LHCN-M2 (cell line): ENCODE measurements around the gene ZNF385B.

GRCh38 chr2:177235789-177236737 lies 23.5 kb downstream of the HNRNPA3 start:
- RAMPAGE, long total RNA: no peak

GRCh38 chr2:177731234-177731676 lies 112.7 kb upstream of the TTC30A start:
- RAMPAGE, long total RNA: no peak

DNA sequence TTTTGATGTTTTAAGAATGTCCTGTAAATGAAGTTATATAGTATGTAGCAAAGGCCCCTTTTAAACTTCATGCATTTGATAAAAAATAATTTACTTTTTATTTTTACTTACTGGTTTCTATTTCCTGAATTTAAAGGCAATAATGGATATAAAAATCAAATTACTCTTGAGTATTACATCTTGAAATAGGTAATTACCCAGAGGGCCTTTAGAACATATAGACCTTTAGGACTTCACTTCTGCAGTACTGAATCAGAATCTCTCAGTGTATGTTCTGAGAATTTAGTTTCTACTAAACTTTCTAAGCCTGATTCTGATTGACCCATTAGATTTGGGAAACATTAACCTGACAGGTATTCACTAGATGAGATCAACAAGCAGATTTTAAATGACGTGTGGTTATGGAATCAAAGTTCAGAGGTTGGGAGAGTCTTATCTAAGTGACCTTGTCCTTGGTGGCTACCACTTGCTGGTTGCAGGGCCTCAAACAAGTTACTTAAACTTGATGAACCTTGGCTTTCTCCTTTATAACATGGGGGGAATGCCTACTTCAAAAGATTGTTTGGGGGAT lies 198.8 kb downstream of the PDE11A start:
- RAMPAGE, long total RNA: no peak

- RAMPAGE, long total RNA: no peak
These were observed 3.0 kb upstream of the OSBPL6 start for GRCh38 chr2:178191251-178191767.

DNA sequence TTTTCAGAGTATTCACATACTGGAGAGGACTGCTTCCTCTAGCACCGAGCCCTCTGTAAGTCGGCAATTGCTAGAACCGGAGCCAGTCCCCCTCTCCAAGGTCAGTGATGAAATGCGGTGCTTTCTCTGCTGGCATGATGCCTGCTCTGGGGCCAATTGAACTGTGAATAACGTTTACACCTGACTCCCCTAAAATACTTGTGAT lies 126.9 kb downstream of the PRKRA start:
- RAMPAGE, long total RNA: no peak

DNA sequence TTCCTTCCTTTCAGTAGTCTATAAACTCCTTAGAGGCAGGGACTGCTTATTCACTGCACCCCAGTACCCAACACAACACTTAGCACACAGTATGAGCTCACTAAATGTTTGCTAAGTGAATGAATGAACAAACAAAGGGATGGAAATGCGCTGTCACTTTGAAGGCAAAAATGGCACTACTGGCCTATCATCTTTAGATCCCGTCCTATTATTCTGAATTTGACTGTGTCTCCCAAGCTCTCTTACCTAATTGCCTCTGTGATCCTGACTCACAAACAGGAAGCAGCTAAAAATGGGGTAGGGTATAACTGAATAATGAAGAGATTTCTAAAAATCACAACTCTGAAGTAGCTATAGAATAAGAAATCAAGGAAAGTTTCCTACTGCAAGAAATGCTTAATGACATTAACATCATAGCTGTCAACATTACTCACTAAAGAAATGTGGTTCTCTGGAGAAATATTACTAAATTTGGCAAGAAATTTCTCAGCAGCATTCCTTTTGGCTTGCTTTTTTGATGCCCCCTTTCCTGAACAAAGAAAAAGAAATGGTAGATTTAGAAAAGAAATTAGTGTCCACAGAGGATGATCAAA lies 9.7 kb downstream of the PRKRA start:
- RAMPAGE, long total RNA: no peak

- RAMPAGE, long total RNA: no peak
These were observed 685 bp downstream of the PLEKHA3 start for GRCh38 chr2:178480946-178481337.

DNA sequence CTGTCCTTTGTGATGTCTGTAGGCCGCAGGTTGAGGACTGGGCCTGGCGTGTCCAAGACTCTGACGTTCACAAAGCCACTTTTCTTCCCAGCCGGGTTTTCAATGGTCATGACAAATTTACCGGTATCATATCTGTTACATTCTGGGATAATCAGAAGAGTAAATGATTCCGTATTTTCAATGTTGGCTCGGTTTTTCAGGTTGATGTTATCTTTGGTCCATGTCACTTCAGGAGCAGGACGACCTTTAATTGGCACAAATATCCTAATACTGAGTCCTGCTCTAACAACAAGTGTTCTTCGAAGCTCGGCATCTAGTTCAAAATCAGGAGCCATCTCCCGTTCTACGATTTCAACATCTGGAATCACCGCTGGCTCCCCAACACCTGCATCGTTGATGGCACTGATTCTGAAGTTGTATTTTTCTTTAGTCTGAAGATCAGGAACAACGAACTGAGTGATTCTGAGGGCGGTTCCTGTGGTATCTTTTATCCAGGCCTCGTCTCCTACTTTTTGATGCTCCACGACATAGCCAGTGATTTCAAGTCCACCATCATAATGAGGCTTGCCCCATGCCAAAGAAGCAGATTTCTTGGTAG lies 95.6 kb downstream of the PLEKHA3 start:
- RAMPAGE, long total RNA: no peak

DNA sequence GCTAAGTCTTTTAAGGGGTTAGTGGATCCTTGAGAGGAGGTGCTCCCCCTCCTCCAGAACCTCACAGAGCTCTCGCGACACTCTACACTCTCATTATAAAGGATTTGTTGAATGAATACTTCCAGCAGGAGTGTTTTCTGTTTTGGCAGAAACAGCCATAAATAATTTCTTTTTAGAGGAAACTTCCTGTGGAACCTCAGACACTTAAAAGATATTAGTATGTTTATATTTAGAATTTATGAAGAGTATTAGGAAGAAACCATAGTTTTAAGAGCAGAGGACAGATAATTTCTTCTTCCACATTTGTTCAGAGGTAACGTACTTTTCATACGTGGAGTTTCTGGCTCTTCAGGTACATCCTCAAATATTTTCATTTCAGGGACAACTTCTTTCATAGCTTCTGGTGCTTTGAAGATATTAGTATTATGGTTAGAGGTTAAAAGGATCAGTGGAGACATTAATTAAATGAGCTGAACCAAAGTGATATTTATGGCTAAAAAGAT lies 142.1 kb downstream of the TTN start:
- RAMPAGE, long total RNA: no peak

DNA sequence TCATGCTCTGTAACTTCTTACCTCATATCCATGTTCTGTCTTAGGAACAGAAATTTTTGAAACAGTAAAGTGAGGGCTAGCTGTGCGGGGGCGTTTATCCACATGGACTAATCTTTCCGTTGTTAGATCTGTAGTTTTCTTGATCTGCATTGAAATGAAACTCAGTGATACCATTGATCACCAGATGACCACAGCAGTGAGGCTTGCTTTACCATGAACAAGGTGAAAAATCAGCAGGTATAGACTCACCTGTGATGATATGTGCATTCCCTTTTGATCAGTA lies 21.7 kb downstream of the TTN start:
- RAMPAGE, long total RNA: no peak

- RAMPAGE, long total RNA: no peak
These were observed 8.8 kb upstream of the SESTD1 start for GRCh38 chr2:179273250-179273968.

- RAMPAGE, long total RNA: no peak
These were observed 294.6 kb upstream of the SESTD1 start for GRCh38 chr2:179559247-179559525.

DNA sequence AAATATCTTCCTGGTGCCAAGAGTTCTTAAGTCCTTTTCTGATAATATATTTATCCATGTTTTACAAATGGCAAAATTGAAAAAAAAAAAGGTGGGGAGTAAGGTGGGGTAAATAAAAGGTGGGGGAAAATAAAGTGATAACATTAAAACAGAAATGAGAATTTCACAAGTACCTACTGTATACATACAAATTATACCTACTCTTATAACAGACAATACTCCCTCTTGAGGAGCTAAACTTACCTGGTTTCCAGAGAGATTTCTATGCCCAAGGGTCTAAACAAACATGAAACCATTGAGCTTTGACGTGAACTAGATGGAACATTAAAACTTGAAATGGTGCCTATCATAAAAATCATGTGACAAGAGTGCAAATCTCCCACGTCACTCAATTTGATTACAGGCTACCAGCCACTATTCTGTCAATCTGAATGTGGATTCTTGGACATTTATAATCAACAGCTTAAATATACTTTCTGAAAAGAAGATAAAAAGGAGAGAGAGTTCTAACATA lies 297.0 kb upstream of the SESTD1 start:
- RAMPAGE, long total RNA: no peak

DNA sequence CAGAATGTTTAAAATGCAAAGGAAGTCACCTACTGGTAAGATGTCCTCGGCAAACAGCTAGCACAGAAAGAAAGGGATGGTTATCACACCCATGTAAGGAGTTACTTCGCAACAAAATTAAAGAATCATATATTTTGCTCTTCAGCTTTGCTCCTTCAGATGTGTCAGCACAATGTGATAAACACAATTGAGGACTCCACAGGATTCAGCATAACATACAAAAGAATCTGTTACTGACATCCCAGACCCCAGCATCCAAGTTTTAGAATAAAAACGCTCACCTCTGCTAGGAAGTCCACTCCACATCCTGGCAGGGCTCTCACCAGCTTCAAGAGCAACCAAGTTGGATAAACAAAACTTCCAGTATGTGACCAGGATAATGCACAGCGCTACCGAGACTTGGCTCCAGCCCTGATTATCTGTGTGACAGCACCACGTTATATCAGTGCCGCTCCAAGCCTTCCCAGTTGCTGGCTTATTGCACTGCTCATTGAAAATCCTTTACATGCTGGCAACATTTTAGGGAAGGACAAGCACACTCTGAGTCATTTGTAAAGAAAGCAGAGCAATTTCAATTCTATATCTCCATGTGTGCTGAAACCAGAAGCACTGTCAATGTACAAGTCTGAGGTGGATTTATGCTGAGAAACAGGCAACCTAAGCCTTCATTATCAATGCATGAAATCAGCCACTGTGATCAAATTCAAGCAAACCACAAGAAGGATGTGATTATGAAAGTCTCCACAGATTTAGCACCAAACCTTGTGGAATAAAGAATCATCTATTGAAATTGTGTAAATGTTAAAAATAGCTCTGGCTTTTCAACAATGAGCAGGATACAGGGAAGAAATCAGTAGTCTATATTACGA lies 115.7 kb downstream of the ZNF385B start:
- RAMPAGE, long total RNA: no peak

- RAMPAGE, long total RNA: no peak
These were observed at the start of gene ZNF385B for GRCh38 chr2:179860719-179861725. TSS of gene ZNF385B (minus strand) at chr2:179861612.

DNA sequence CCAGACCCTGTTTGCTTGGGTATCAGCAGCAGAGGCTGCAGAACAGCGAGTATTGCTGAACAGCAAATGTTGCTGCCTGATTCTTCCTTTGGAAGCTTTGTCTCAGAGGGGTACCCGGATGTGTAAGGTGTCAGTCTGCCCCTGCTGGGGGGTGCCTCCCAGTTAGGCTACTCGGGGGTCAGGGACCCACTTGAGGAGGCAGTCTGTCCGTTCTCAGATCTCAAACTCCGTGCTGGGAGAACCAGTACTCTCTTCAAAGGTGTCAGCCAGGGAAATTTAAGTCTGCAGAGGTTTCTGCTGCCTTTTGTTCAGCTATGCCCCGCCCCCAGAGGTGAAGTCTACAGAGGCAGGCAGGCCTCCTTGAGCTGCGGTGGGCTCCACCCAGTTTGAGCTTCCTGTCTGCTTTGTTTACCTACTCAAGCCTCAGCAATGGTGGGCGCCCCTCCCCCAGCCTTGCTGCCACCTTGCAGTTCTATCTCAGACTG lies 389.5 kb upstream of the UBE2E3 start:
- RAMPAGE, long total RNA: no peak

DNA sequence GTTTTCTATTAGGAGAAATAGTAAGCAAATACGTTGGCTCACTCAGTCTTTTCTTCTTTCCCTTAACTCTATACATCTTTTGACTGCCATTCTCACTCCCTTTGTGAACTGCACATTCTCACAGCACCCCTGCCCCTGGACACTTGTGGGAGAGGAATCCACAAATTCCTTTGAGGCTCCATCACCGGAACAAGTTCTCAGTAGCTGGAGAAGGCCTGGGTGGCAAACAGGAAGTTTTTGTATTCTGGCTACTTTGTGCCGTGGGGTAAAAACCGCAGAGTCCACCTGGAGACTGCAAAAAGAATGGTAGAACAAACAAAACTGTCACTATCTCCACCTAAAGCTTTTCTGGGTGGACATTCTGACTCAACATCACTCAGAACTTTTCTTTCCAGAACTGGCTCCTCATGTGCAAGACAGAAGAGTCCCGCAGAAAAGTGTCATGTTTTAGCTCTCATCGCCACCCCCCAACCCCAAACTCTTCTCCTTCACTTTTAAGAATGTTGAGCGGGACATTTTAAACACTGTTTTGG lies 964 bp upstream of the UBE2E3 start:
- RAMPAGE, long total RNA: no peak

DNA sequence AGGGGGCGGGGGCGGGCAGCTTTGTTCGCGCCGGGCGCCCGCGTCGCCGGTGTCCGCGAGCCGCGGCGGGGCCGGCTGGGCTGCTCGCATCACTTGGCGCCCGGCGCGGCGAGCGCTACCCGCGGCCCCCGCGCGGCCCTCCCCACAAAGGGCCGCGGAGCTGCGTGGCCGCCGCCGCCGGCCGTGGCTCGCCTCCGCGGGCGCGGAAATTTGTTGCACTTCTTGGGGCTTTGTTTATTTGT lies 551 bp downstream of the UBE2E3 start:
- RAMPAGE, long total RNA: no peak

- RAMPAGE, long total RNA: no peak
These were observed 1.4 kb downstream of the UBE2E3 start for GRCh38 chr2:180981655-180982433.

- RAMPAGE, long total RNA: no peak
These were observed 165.6 kb downstream of the UBE2E3 start for GRCh38 chr2:181145984-181146508.